Ovary (tissue), 7 donors: ENCODE results near the genes FAM149B1, CAMK2G and VCL.

GRCh38 chr10:72693039-72693199, 976 bp downstream of the MCU start:
- PRO-cap, 7 experiments, result peak in 1 of 7 experiments; most common minus-strand start chr10:72693065 (in 1)
- RAMPAGE, long total RNA, 2 experiments, result no peak in any of the 2 experiments

- PRO-cap, 7 experiments, result no peak in any of the 7 experiments
- RAMPAGE, long total RNA, 2 experiments, result no peak in any of the 2 experiments
These were observed 13.5 kb downstream of the P4HA1 start for GRCh38 chr10:73083257-73083541.

GRCh38 chr10:73095265-73095772, 1.3 kb downstream of the P4HA1 start:
- PRO-cap, 7 experiments, result peak in 7 of 7 experiments; most common plus-strand start chr10:73095627 (in 7); most common minus-strand start chr10:73095653 (in 2)
- RAMPAGE, long total RNA, 2 experiments, result no peak in any of the 2 experiments

GRCh38 chr10:73167336-73167829, 425 bp downstream of the ECD start:
- PRO-cap, 7 experiments, result peak in 1 of 7 experiments; most common plus-strand start chr10:73167752 (in 1); most common minus-strand start chr10:73167587 (in 1)
- RAMPAGE, long total RNA, 2 experiments, result no peak in any of the 2 experiments

DNA sequence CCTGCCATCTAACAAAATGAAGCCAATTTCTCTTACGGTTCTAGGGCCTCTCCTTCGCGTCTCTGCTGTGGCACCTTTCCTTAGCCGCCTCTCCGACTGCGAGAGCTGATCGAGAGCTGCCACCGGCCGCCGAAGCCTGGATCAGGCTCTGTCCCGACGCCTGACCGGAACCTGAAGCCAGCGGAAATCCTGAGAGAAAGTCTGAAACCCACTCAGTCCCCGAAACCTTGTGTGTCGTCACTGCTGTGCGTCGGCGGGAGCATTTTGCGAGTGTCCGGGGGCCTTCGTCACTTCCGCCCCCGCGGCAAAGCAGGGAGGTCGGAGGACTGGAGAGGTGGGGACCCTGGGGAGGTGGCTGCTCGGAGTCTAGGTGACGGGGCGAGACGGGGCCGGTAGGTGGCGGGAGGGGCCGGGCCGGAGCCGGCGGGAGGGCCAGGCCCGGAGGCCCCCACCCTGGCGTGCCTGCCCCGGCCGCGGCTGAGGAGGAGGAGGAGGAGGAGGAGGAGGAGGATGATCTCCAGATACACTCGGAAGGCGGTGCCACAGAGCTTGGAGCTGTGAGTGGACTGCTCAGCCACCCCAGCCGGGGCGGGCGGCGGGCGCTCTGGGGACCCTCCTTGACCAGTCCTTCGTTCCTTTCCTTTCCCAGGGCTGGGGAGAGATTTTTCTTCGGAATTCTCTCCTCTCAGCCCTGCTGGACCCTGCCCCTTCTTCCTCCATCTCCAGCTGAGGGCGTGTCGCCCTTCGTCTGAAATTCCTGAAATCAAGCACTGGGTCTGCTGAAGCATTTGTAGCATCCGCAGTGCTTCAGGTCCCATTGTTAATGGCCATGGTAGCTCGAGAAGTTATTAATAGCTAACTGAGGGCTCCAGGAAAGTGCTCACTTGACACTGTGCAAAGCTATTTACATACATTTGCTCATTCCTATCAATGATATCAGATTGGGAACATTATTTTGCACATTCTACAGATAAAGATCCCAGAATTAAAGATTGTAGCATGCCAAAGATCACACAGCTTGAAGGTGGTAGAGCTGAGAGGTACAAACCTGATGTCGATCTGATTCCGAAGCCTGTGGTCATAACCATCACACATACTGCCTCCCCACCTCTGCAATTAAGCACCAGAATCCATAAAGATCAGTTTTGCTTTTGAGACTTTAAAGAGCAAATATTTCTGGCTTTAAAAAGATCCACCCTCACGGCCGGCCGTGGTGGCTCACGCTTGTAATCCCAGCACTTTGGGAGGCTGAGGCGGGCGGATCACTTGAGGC, at the start of gene FAM149B1:
TSS of gene FAM149B1 (plus strand) at position 290 of the 1,273 bp plus-strand sequence.
- PRO-cap, 7 experiments, result peak in 7 of 7 experiments; most common plus-strand start position 290 of the sequence (in 7); most common minus-strand start position 191 of the sequence (in 5)
- RAMPAGE, long total RNA, 2 experiments, result start-site peak on the minus strand in 2 of 2 experiments, centred at positions 172 to 174 of the sequence, 288 to 357 reads per replicate

DNA sequence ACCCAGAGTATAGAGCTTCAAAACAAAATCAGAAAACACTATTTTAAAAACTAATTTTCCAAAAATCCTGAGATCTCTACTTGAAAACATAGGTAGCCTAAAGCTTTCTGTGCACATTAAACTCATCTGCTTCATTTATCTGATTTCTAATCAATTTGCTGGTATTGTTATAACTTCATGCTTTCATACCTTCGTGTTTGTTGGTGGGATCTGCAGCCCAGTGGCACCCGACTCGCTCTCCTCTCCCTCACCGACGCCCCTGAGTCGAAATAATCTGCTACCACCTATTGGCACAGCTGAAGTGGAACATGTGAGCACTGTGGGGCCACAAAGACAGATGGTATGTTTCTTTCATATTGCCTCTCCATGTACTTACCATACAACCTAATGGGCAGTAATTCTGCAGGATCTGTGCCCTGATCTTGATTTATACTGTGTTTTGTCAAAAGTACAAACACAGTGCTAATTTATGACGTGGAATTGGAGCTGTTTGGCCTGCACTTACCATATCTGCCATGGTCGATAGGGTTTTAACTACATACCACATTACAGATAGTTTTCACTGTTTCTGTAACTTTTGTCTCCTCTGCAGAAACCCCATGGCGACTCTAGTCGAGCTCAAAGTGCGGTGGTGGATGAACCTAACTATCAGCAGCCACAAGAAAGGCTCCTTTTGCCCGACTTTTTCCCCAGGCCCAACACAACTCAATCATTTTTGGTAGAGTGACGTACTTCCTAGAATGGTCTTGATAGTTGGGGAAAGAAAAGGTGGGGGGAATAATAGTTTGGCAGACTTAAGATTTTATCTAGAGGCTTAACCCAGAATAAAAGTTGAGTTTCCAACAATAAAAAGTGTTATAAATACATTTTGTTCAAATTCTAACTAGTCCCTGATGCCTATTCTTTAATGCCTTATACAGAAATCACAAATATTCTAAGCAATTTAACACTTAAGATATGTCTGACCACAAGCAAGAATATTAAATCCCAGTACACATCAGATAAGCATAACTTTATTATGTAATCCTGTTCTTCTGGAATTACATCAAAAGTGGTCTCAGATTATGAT, 12.1 kb downstream of the DNAJC9 start:
- PRO-cap, 7 experiments, result no peak in any of the 7 experiments
- RAMPAGE, long total RNA, 2 experiments, result no peak in any of the 2 experiments

DNA sequence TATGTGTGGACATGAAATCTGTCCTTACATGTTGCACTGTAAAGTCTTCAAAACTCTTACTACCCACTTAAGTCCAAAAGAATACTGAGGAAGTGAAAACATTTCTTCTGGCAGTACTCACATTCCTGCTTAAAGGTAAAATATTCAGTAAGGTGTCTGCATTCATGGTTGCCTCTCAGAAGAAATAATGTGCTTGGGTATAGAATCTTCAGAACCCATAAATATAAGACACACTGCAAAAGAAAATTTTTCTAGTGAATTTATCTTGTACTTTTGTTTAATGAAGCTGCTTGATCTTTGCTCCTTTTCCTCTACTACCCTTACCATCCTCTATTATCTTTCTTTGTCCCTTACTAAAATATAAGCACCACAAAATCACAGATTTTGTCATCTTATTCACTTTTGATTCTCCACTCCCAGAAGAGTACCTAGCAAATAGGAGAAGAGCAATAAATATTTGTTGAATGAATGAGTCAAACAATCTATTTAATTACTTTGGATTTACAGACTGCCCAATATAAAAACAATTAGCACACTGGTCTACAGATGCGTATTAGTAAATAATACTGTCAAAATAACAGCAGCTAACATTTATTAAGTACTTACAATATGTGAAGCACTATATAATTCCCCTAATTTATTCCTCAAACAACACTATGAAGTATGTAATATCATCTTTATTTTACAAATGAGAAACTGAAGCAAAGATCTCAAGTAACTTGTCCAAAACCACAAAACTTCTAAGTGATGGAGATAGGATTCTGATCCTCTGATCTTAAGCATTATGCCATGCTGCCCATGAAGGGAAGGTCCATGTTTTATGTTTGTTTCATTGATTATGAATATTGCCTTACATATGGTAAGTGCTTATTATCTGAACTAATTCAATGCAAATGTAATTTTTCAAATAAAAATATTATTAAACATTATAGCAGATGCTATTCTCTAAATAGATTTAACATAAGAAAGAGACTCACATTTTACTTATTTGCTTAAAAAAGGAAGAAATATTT, 20.7 kb downstream of the PPP3CB start:
- PRO-cap, 7 experiments, result no peak in any of the 7 experiments
- RAMPAGE, long total RNA, 2 experiments, result no peak in any of the 2 experiments

- PRO-cap, 7 experiments, result no peak in any of the 7 experiments
- RAMPAGE, long total RNA, 2 experiments, result no peak in any of the 2 experiments
These were observed 10.5 kb upstream of the PPP3CB start for GRCh38 chr10:73506117-73506869.

DNA sequence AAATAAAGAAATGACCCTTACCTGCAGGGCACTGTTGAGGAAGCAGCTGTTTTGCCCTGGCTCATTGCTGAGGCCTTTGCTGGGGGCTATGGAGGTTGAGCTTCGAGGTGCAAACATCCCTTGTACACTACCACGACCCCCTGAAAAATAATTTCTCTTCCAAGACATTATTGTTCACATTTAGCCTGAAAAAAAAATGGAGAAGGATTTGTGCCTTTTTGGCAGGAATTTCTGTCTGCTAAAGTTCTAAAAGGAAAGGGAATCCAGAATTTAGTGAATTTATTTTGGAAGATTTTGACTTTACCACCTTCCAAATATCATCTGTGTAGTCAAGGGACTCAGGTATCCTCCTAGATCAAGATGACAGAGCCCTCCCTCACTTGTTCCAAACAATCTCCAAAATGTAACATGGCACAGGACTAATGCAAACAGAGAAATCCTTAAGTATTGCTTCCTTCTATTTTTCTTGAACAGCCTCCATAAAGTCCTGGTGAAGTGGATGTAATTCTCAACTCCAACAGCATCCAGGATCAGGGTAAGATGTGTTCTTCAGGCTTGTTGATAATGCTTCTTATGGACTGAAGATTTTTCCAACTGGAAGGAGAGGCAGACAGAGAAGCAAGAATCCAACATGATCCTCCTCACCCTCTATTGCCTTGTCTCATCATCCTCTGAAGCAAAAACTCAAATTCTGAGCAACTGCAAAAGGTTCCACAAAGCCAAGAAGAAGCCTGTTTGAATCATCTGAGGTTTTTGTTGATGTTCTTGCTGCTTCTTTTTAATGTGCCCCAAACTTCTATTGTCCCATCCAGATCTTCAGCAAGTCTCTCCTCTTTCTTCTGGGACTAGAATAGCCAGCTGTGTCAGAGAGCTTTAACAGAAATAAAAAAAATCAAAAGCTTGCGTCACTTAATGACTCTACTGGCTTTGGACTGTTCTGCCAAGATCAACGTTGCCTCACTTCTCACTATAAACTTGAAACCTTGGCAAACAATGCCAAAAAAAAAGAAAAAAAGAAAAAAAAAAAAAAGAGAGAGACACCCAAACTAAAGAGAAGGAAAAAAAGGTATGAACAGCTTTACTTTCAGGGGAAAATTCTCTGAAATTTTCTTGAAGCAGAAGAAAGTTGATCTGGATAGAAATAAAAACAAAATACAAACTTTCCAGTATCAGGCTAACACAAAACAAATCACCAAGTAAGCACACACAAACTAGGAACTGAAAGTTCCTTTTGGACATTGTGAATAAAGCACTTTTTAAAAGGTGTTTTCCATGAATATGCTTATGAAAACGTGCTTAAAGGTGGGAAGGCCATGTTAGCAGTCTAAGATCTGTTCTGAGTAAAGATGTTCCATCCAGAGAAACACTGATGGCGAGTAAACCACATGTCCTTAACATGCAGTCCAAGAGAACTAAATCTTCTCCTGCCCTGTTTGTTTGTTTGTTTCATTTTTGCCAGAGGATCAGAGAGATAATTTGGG, 15.1 kb downstream of the USP54 start:
- PRO-cap, 7 experiments, result peak in 7 of 7 experiments; most common plus-strand start position 915 of the sequence (in 2); most common minus-strand start position 847 of the sequence (in 7)
- RAMPAGE, long total RNA, 2 experiments, result start-site peak on the minus strand in 1 of 2 experiments, centred at position 855 of the sequence, 19 reads per replicate

DNA sequence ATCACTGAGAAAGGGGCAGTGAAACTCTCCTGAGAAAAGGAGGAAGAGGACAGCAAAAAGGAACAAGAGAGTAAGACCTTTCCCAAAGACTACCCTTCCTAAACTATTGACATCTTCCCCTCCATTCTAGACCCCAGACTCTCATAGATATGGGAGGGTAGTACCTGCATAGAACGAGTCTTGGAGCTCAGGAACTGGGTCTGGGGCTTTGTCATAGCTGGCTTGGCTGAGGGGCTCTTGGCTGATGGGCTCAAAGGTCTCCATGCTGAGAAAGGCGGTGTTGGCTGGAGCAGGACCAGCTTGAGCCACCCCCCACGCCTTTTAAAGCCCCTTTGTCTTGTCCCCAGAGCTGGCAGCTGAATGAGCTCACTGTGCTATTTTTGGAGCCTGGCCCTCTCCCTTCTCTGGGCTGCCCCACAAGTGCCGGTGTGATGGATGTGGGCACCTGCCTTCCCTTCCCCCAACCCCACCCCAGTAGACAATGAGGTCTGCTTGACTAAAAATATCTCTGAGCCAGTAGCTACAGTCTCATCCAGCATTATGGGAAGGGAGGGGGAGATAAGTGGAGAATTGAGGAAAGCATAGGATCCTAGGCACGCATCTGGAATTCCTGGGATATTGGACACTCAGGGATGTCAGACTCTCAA, 5.0 kb downstream of the SYNPO2L start:
- PRO-cap, 7 experiments, result no peak in any of the 7 experiments
- RAMPAGE, long total RNA, 2 experiments, result no peak in any of the 2 experiments

- PRO-cap, 7 experiments, result no peak in any of the 7 experiments
- RAMPAGE, long total RNA, 2 experiments, result no peak in any of the 2 experiments
These were observed 5.7 kb upstream of the FUT11 start for GRCh38 chr10:73766297-73766877.

- PRO-cap, 7 experiments, result no peak in any of the 7 experiments
- RAMPAGE, long total RNA, 2 experiments, result no peak in any of the 2 experiments
These were observed 2.1 kb upstream of the FUT11 start for GRCh38 chr10:73769867-73770515.

DNA sequence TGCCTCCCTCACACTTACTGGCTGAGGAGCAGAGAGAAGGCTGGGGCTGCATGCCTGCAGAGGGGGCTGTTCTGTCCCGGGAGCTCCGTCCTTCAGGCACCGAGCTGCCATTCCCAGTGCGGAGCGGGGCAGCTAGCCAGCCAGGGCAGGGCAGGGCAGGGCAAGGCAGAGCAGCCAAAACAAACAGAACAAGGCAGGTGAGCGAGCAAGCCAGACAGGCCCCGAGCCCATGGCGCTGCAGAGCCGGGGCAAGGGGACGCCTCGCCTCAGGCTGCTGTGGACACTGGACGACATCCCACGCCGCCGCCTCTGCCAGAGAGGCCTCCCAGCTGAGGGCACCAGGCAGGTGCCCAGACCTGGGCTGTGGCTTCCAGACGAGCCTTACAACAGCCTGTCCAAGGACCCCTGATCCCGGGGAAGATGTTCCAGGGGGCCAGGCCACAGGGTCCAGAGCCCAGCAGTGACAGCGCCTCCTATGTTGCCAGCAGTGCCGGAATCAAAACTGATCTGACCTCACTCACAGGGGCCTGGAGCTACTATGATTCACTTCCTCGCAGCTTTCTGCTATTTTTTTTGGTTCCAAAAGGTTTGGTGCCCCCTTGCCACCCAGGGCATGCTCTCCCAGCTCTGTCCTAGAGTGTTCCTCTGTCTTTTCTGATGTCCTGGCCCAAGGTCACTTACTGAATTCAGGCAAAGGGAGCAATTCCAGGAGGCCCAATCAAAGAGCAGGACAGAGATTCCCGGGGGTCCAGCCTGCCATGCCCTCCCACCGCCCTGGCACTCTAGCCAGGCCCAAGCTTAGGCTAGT, 8.3 kb upstream of the NDST2 start:
- PRO-cap, 7 experiments, result no peak in any of the 7 experiments
- RAMPAGE, long total RNA, 2 experiments, result no peak in any of the 2 experiments

- PRO-cap, 7 experiments, result peak in 7 of 7 experiments; most common plus-strand start chr10:73874723 (in 7); most common minus-strand start chr10:73874516 (in 6)
- RAMPAGE, long total RNA, 2 experiments, result start-site peak on the minus strand in 1 of 2 experiments, at chr10:73874519-73874531 at its widest, 182 reads per replicate
These were observed at the start of gene CAMK2G for GRCh38 chr10:73874096-73874915. TSS of gene CAMK2G (minus strand) at chr10:73874555.

DNA sequence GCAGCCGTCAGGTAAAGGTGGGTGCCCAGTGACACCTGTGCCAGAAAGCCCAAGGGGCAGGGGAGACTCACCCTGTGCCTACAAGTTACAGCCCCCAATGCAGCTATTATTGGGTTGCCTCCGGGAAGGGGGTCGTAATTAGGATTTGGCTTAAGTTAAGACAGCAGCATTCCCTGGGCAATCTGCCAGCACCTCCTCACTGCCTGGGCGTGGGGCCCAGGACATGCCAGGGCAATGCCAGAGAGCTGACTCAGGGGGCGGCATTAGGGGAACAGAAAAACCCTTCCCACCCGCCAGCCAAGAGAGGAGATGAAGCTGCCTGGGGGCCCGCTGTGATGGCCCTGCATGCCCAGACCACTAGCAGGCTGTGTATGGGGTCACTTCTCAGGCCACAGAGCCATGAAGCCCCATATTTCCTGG, 13.3 kb upstream of the CAMK2G start:
- PRO-cap, 7 experiments, result peak in 1 of 7 experiments; most common plus-strand start position 307 of the sequence (in 1)
- RAMPAGE, long total RNA, 2 experiments, result no peak in any of the 2 experiments

DNA sequence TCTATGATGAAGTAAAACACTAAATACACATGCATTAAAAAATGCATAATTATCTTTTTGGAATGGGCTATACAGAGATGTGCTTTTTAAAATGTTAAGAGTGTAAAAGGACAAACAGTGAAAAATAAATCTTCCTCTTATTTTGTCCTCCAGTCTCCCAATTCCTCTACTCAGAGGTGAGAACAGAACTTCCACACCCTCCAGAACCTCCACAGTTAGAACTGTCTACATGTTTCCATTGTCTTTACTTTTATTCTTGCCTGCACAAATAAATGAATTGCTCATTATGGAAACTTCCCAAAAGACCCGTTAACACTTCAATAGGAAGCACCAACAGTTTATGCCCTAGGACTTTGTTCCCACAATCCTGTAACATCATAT, 908 bp upstream of the PLAU start:
- PRO-cap, 7 experiments, result no peak in any of the 7 experiments
- RAMPAGE, long total RNA, 2 experiments, result no peak in any of the 2 experiments

GRCh38 chr10:73991800-73992113, 6.2 kb upstream of the VCL start:
- PRO-cap, 7 experiments, result no peak in any of the 7 experiments
- RAMPAGE, long total RNA, 2 experiments, result no peak in any of the 2 experiments

DNA sequence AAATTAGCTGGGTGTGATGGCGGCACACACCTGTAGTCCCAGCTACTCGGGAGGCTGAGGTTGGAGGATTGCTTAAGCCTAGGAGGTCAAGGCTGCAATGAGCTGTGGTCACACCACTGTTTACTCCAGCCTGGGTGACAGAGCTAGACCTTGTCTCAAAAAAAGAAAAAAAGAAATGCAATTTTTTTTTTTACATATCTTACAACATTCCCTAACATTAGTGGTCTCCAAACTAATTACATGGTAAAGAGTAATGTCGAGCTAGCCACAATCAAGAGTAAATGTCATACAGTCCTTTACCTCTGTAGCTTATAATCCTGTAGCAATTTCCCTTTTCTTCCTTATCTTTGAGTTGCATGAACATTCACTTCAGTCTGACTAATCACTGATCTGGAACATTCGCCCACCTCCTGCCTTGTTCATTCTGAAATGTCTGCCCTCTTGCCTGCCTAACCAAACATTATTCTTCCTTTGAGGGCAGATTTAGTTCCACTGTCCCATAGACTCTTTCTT, 4.9 kb upstream of the VCL start:
- PRO-cap, 7 experiments, result no peak in any of the 7 experiments
- RAMPAGE, long total RNA, 2 experiments, result no peak in any of the 2 experiments

DNA sequence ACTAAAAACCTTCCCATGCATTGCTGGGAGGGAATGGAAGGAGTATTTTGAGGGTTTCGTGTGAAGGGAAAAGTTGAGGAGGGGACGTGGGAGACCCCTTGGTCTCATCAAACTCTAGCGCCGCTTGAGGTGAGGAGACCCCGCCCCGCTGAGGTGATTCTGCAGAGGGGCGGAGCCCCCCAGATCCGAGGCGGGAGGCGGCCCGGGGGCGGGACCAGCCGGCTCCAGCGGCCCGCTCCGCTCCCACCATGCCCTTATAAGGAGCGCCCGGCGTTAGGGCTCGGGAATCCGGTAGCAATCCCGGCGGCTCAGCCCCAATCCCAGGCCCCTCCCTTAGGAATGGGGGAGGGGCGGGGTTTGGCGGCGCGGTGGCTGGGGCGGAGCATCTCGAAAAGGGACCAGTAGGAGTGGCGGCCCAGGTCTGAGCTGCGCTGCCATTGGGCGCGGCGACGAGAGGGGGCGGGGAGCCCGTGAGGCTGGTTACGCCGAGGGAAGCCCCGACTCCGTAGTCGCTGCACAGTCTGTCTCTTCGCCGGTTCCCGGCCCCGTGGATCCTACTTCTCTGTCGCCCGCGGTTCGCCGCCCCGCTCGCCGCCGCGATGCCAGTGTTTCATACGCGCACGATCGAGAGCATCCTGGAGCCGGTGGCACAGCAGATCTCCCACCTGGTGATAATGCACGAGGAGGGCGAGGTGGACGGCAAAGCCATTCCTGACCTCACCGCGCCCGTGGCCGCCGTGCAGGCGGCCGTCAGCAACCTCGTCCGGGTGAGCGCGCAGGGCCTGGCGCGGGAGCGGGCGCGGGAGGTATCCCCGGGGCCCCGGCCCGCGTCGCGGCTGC, at the start of gene VCL:
TSS of gene VCL (plus strand) at position 508 of the 840 bp plus-strand sequence.
- PRO-cap, 7 experiments, result peak in 7 of 7 experiments; most common plus-strand start position 508 of the sequence (in 7); most common minus-strand start position 126 of the sequence (in 7)
- RAMPAGE, long total RNA, 2 experiments, result start-site peak on the plus strand in 2 of 2 experiments, centred at positions 522 to 525 of the sequence, 107 to 232 reads per replicate

- PRO-cap, 7 experiments, result no peak in any of the 7 experiments
- RAMPAGE, long total RNA, 2 experiments, result no peak in any of the 2 experiments
These were observed 67.0 kb downstream of the ADK start for GRCh38 chr10:74217961-74218564.